ENCODE results near the genes ANXA9, CDC42SE1 and S100A10.

- CAGE, long polyA plus RNA, result no peak
- RRBS, result no CpG with 5 or more reads among the region's 4 CpGs
Measured at GRCh38 chr1:150696578-150696859, 435 bp downstream of the GOLPH3L start.

GRCh38 chr1:150764495-150765221 lies 920 bp downstream of the CTSS start:
- CAGE, long polyA plus RNA, result no peak
- RRBS, result no CpG with 5 or more reads among the region's 5 CpGs

- CAGE, long polyA plus RNA, result no peak
- RRBS, result no CpG with 5 or more reads among the region's 3 CpGs
Measured at GRCh38 chr1:150852302-150852735, 24.1 kb downstream of the ARNT start.

GRCh38 chr1:150874665-150875257 lies 1.6 kb downstream of the ARNT start:
- CAGE, long polyA plus RNA, result no peak
- RRBS, result no CpG with 5 or more reads among the region's 3 CpGs

- CAGE, long polyA plus RNA, result no peak
- RRBS, result no CpG with 5 or more reads among the region's 15 CpGs
Measured at GRCh38 chr1:150963602-150964789, 10.6 kb downstream of the CERS2 start.

DNA sequence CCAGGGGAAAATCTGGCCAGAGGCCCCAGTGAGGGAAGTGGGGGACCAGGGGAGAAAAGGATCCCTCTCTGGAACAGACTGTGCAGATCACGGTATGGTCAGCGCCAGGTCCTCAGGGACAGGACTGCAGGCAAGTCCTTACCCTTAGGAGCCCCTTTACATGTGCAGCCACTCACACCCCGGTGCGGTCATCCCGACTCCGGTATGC lies 1.3 kb downstream of the CERS2 start:
- CAGE, long polyA plus RNA, result no peak
- RRBS, result no CpG with 5 or more reads among the region's 6 CpGs

DNA sequence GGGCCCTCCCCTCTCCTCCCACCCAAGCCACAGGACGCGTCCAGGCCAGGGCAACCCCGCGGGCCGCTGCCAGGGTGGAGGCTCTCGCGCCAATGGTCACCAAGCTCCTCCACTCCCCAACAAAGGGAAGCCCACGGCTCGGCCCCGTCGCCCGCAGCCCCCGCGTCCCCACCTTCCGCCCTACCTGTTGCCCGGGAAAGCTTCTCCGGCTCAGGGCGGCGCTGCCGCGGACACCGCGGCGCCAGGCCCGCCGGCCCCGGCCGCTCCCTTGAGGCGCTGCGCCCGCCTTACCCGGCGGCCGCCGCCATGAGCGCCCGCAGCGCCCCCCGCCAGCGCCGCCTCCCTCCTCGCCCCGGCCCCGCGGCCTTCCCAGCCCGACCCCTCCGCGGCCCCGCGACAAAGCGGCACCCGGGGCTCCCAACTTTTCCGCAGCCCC lies 483 bp downstream of the CERS2 start:
- CAGE, long polyA plus RNA, result no peak
- RRBS, result 1% methylated on average over 36 of the region's 53 CpGs

DNA sequence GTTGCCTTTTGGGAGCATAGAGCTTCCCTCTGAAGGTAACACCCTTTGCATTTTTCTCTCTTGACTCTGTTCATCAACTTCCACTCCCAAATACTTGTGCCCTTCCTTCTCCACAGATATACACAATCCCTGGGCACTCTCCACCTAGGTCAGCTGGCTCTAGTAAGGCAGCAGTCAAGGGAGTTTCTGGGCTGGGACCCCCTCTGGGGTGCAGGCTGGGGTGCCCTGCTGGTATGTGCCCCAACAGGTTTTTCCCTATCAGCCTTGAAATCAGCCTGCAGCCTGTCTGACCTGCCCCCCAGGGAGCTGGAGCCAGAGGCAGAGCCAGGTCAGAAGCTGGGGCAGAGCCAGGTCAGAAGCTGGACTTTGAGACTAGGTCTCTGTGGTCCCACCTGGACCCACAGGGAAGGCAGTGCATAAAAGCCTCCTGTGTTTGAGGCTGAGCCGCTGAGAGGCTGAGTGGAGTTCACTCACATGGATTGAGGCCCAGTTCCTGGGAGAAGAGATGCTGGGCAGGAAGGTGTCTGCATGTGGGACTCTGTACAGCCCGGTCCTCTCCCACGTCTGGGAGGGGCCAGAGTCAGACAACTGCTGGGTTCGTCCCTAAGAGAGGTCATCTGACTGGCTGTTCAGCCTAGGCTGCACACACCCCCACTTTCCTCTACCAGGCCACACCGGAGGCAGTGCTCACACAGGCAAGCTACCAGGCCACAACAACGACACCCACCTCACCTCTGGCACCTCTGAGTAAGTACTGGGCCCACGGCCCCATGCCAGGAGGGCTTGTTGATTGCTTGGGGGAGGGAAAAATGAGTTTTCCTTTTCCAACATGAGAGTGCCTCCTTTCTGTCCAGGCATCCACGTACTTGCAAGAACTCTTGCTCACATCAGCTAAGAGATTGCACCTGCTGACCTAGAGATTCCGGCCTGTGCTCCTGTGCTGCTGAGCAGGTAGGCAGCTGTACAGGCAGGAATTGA lies at the start of gene ANXA9:
Gene ANXA9 (plus strand): TSS at position 660 of the 978 bp plus-strand sequence.
- CAGE, long polyA plus RNA, result no peak
- RRBS, result 77% methylated on average over 1 of the region's 9 CpGs

DNA sequence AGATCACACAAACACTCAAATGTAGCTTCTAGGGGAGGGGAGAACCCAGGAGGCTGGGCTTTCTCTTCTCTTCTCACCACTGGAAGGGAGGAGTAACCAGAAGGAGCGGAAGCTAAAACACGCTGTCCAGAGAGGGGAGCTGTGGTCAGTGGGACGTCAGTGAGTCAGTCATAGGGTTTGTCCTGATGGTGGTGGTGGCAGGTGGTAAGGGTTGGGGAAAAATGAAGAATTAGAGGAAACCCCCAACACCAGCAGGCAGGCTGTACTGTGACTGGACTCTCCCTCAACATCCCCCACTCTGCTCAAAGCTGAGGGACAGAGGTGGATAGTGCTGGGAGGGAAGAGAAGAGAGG lies 1.7 kb downstream of the CDC42SE1 start:
- CAGE, long polyA plus RNA, result no peak
- RRBS, result no CpG with 5 or more reads among the region's 3 CpGs

GRCh38 chr1:151059087-151059934 lies at the start of gene CDC42SE1:
TSS of gene CDC42SE1 (minus strand) at chr1:151059622.
- CAGE, long polyA plus RNA, result no peak
- RRBS, result 2% methylated on average over 22 of the region's 58 CpGs

GRCh38 chr1:151106911-151107440 lies 36.4 kb downstream of the GABPB2 start:
- CAGE, long polyA plus RNA, result no peak
- RRBS, result no CpG with 5 or more reads among the region's 2 CpGs

GRCh38 chr1:151147164-151147604 lies 753 bp upstream of the SEMA6C start:
- CAGE, long polyA plus RNA, result no peak
- RRBS, result no CpG with 5 or more reads among the region's 8 CpGs

GRCh38 chr1:151248848-151249222 lies 5.7 kb upstream of the PSMD4 start:
- CAGE, long polyA plus RNA, result no peak
- RRBS, result no CpG with 5 or more reads among the region's 1 CpG

- CAGE, long polyA plus RNA, result no peak
- RRBS, result no CpG with 5 or more reads among the region's 47 CpGs
Measured at GRCh38 chr1:151281316-151282025, 628 bp upstream of the ZNF687 start.

DNA sequence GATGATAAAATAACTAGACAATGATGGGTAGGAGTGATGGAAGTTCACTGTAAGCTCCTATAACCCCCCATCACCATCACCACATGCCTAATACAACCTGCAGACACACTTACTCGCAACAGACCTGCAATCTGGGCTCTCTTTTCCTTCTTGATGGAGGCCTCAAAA lies 508 bp upstream of the RFX5 start:
- CAGE, long polyA plus RNA, result no peak
- RRBS, result no CpG with 5 or more reads among the region's 1 CpG

DNA sequence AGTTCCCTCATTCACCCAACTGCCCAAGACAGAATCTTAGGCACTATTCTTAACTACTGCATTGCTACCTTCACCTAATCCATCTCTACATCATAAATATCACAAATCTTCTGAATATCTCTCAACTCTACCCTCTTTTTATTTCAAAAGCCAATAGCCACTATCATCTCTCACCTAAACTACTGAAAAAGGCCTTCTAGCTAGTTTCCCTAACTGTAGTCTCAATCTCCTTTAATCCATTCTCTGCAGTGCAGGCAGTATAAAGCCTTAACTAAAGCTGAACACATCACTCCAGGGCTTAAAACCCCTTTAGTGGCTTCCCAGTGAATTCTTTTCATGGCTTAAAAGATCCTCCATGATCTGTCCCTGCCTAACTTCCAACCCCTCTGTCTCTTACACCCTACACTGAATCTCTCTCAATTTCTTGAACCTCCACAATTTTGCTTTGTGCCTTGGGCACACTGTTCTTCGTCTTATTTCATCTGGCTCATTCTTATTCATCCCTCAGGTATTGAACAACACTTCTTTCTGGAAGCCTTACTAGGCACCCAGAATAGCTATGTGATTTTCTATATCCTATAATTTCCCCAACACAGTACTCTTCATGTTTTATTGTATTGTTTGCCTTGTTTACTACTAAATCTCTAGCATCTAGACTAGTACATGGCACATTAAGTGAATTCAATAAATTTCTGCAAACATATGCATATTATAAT lies 11.6 kb downstream of the PSMB4 start:
- CAGE, long polyA plus RNA, result no peak
- RRBS, result no CpG with 5 or more reads among the region's 1 CpG

GRCh38 chr1:151412133-151413103 lies 13.0 kb downstream of the PSMB4 start:
- CAGE, long polyA plus RNA, result no peak
- RRBS, result no CpG with 5 or more reads among the region's 6 CpGs

- CAGE, long polyA plus RNA, result no peak
- RRBS, result no CpG with 5 or more reads among the region's 4 CpGs
Measured at GRCh38 chr1:151542595-151543572, 2.8 kb downstream of the TUFT1 start.

GRCh38 chr1:151593607-151593961 lies 18.3 kb upstream of the SNX27 start:
- CAGE, long polyA plus RNA, result no peak
- RRBS, result no CpG with 5 or more reads among the region's 11 CpGs

DNA sequence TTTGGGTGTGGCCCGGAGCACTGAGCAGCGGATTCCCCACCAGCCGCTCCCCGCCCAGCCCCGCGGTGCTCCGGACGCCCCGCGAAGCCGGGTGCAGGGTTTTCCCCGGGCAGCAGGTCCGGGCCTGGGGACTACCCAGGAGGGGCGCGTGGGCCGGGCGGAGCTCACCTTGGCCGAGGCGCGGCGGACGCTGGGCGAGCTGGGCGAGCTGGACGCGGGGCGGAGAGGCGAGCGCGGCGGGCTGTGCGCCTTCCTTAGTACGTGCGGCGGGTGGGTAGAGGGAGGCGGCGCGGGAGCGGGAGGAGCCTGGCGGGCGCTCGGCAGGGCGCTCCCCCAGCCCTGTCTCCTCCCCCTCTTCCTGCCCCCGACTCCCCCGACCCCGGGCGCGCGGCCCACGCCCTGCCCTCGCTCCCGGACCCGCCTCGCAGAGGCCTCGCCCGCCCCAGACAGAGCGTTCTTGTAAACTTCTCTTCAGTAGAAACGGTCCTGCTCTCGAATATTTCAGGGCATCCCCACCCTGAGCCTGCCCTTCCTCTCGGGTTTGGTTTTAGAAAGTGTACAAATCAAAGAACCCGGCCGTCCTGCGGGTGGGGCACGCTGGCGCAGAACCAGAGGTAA lies at the start of gene S100A10:
Gene S100A10 (minus strand): TSS at position 276 of the 618 bp plus-strand sequence.
- CAGE, long polyA plus RNA, result start-site peak on the minus strand centred at position 240 of the sequence, 33 bp wide, 132 and 238 reads in 2 replicates
- RRBS, result 2% methylated on average over 12 of the region's 65 CpGs